Melanocyte of skin (primary cell): ENCODE data around the genes ADGRA3, SOD3 and CCDC149.

DNA sequence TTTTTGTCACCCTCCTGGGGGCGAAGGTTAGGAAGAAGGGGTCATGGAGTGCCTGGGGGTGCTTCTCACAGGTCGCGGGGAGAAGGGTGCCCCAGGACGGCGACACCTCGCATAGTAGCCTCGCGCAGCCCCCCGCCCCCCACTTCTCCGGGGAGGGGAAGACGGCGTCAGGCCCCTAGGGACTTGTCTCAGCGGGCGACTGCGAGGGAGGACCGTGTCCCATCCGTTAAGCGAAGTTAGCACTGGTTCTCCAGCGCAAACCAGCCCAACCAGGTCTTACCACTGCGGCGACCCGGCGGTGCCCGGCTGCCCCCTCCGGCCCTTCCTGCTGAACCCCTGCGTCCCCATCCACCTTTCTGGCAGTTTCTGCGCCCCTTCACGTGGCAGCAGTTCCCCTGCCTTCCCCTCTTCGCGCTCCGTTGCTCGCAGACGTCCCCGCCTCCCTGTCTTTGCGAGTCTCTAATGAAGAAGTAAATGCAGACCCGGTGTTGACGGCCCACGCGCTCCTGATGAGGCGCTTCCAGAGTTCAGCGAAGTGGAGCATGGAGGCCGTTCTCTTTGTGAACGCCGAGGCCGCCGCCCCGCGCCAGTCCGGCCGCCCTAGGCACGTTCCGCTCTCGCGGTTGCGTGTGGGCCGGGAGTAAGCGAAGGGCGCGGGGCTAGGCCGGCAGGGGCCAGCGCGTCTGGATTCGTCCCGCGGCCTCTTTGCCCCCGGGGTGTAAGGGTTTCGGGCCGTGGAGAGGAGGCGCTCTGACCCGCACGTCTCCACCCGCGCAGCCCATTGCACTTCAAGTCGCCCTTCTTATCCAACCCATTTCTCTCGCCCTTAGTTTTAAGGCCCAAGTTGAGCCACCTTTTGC, 3.0 kb downstream of the SLIT2 start:
- CAGE, long polyA plus RNA, 2 experiments, result no peak in any of the 2 experiments

GRCh38 chr4:20617814-20618547, 82.3 kb upstream of the PACRGL start:
- CAGE, long polyA plus RNA, 2 experiments, result no peak in any of the 2 experiments

DNA sequence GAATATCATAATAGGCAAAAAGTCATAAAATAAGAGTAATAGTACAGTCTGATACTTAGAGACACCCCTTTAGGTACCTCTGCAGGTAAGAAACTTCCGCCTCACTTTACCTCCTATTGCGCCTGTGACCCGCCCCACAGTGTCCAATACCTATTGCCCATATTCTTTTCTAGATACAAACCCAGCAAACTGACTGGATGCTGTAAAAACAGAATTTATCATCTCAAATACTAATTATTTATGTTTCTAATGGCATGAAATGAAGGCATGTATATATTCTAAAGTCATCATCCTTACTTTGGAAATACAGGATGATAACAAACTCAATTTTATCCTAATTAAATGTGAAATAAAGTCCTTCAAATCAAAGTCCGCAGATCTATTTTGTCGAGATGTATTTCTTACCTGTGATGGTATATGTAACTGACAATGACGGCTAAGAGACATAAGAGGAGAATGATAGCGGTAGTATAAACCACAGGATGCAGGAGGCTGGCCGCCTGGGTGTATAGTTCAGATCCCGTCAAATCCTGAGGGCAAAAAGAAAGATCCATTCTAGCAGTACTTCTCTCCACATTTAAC, 113.5 kb downstream of the ADGRA3 start:
- CAGE, long polyA plus RNA, 2 experiments, result no peak in any of the 2 experiments

GRCh38 chr4:22440710-22441633, 74.9 kb downstream of the ADGRA3 start:
- CAGE, long polyA plus RNA, 2 experiments, result no peak in any of the 2 experiments

DNA sequence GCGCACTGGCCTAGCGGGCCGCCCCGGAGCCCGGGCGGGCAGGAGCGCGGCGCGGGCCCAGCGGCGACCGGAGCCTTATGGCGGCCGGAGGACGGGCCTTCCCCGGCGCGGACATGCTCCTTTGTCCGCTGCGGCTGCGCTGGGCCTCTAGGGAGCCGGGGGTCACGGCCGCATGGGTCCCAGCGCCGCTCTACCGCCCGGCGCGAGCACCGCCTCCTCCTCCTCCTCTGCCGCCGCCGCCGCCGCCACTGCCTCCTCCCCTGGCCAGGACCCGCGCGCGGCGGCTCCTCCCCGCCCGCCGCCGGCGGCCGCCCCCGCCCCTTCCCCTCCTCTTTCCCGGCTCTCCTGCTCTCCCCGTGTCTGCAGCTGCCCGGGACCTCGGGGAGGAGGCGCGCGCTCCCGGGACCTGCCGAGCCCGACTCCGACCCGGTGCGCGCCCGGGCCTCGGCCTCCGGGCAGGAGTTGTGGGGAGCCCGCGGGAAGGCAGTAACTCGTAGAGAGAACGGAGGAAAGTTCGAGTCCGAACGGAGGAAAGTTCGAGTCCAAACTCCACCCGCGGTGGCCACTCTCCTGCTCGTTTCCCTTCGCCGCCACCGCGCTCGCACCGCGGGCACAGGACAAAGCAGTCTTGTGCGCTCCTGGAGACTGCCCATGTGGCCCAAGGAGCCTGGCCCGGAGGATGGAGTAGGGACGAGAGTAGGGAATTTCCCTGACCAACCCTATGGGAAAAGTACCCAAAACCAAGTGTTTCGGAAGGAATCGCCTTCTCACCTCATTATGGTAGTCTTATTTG, at the start of gene ADGRA3:
Gene ADGRA3 (minus strand): TSS at position 250 of the 793 bp plus-strand sequence.
- CAGE, long polyA plus RNA, 2 experiments, result no peak in any of the 2 experiments

DNA sequence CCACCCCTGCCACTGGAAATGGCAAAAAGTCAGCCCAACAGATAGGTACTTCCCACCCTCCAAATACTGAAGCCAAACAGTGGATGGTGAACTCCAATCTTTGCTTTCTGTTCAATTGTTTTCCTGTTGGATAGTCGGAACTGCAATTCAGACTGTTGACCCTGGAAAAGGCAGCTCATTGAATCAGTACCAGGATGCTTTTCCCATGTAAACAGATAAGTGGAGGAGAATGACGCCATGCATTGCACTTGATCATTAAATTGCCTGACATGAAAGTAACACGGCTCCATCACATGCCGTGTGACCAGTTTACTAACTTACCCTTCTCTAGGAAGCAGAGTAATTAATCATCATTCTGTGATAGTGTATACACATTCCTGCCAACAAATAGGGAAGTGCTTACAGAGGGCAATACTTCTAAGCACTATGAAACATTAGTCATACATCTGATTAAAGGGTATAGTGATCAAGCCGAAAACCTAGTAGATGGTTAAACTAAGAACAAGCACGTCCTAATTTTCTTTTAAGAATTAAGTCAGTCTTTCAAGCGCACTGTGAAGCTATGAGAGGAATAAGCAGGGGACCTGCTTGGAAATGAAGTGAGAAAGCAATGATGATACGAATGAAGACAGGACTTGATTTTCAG, 101.3 kb downstream of the PPARGC1A start:
- CAGE, long polyA plus RNA, 2 experiments, result no peak in any of the 2 experiments

DNA sequence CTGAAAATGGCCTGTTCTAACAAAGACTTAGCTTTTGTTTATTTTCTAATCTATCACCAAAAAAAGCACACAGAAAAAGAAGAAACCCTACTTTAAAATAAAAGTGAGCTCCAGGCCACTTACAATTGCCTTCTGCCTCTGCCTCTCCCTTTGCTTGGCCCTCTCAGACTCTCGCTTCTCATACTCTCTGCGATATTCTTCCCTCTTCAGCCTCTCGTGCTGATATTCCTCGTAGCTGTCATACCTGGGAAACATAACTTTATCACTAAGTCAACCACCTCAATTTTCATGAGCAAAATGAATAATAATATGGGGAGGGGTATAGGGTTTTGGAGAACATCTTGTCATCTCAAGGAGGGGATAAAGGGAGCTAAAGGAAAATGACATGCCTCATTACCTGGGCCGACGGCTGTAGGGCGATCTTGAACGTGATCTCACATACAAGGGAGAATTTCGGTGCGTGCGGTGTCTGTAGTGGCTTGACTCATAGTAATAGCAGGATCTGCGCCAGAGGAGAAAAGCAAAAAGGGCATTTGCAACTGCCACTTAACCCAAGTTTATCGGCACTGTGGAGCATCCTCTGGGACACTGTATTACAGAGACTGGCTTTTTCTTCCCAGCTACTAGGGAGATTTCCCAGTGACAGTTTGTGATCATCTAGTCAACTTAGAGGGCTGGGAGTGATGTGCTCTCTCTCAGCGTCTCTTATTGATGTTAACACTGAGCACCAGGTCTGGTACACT, 77.1 kb downstream of the PPARGC1A start:
- CAGE, long polyA plus RNA, 2 experiments, result no peak in any of the 2 experiments

- CAGE, long polyA plus RNA, 2 experiments, result no peak in any of the 2 experiments
Observed at GRCh38 chr4:23890360-23891463, 865 bp upstream of the PPARGC1A start.

GRCh38 chr4:23903888-23904673, 14.2 kb upstream of the PPARGC1A start:
- CAGE, long polyA plus RNA, 2 experiments, result no peak in any of the 2 experiments

DNA sequence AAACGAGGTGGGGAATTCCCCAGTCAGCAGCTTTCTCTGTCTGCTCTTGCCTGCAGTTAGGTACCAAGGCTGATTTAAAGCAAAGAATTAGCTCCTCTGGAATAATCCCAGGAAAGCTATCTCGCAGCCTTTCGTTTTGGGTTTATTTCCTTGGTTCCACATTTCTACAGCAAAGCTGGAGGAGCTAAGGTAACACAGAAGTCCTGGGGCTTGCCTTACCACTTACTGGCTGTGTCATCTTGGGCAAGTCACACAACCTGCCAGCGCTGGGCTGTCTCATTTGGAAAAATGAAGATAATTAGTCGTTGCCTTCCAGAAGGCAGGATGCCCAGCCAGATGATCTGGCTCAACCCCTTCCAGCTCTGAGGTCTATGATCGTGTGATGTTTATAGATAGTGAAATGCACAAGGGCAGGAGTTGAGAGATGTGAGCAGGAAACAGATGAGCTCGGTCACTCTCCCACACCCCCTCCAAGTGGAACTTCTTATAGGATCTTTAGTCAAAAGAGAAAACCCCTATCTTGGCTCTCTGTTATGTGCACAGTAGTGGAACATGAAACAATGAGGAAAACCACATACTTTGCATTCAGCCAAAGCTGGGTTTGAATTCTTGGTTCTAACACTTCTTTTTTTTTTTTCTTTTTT, 336.7 kb upstream of the PPARGC1A start:
- CAGE, long polyA plus RNA, 2 experiments, result no peak in any of the 2 experiments

- CAGE, long polyA plus RNA, 2 experiments, result no peak in any of the 2 experiments
Observed at GRCh38 chr4:24795262-24796029, at the start of gene SOD3. SOD3 (plus strand) TSS chr4:24795573.

GRCh38 chr4:24912007-24913230, at the start of gene CCDC149:
CCDC149 (minus strand) TSS chr4:24913042.
- CAGE, long polyA plus RNA, 2 experiments, result no peak in any of the 2 experiments

DNA sequence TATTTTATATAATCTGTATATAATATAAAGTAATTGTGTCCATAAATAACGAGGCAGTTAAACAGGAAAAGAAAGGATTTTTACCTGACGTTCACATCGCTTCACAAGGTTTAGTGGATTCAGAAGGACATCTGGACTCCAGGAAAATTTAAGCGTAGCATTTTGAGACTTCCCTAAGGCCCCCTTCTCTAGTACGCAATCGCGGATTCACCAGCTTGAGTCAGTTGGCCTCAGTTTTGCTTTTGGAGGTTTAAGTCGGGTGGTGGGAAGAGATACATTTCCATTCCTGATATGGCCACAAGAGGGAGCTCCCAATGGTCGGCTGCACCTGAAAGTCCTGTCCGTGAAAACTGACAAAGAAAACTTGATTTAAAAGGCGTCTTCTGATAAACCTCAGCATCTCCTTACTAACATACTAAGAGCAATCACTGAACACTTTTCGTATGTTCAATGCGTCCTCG, 50.7 kb downstream of the LGI2 start:
- CAGE, long polyA plus RNA, 2 experiments, result no peak in any of the 2 experiments

DNA sequence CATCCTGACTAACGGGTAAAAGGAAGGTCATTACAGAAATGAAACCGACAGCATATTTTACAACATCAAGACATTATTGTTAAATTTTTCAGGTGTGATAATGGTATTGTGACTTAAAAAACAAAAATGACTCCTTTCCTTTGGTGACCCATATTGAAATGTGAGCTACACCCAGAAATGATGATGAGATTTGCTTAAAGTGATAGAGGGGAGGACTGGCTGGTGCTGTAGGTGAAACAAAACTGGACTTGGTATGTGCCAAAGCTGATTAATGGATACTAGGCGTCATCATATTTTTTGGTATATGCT, 44.4 kb downstream of the SEPSECS start:
- CAGE, long polyA plus RNA, 2 experiments, result no peak in any of the 2 experiments

GRCh38 chr4:25213179-25213770, 20.6 kb upstream of the PI4K2B start:
- CAGE, long polyA plus RNA, 2 experiments, result no peak in any of the 2 experiments

DNA sequence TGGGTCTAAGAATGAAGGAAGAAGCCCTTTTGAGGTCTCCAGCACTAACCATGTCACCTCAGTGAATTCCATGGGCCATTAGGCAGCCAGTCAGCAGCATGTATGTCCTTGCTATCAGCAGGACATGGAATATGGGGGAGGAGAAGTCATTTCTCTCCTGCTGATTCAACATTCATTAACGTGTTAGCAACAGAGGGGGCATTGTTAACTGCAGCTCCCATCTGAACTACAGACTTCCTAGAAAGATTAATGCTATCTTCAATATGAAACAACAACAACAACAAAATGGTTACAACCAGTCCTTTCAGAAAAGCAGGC, 120.4 kb upstream of the SLC34A2 start:
- CAGE, long polyA plus RNA, 2 experiments, result no peak in any of the 2 experiments

DNA sequence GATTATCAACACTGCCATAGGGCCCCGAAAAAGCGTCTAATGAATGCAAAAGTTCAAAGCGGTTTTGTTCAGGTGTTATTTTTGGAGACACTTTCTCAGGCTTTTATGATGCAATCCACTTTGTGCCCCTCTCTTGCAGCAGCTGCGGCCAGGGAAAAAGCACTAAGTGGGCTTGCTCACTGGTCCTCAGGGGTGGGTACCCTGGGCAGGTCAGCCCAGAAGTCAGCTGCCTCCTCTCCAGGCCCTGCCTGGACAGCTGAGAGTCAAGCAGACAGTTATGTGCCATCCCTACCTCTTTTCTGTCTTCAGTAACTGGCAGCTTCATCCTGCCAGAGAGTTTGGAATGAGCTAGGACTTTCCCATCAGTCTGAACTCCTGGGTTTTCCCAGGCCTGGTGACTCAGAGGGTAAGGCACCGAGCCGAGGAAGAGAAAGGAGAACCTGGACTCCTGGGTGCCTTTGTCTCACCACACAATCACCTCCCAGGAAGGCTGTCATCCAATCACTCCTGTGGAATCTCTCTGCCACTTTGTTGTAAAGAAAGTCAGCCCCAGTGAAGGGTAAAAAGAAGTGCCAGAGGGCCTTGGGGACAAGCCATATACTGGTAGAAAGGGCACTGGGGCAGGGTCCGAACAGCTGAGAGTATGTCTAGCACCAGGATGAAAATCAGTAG, 3.5 kb upstream of the SLC34A2 start:
- CAGE, long polyA plus RNA, 2 experiments, result no peak in any of the 2 experiments

- CAGE, long polyA plus RNA, 2 experiments, result no peak in any of the 2 experiments
Observed at GRCh38 chr4:25653291-25653604, 2.4 kb upstream of the SLC34A2 start.

GRCh38 chr4:25790012-25790627, 72.7 kb downstream of the SEL1L3 start:
- CAGE, long polyA plus RNA, 2 experiments, result no peak in any of the 2 experiments

- CAGE, long polyA plus RNA, 2 experiments, result no peak in any of the 2 experiments
Observed at GRCh38 chr4:25861905-25862645, 713 bp downstream of the SEL1L3 start.